Left lobe of liver (tissue), 1 donor: Measurements from ENCODE around the genes SAFB and RPL36.

GRCh38 chr19:5075441-5076137 is 106.7 kb downstream of the KDM4B start:
- PRO-cap: bidirectional peak, plus-strand start at chr19:5075689, minus-strand start at chr19:5075626; bidirectional peak, plus-strand start at chr19:5076008, minus-strand start at chr19:5076001

DNA sequence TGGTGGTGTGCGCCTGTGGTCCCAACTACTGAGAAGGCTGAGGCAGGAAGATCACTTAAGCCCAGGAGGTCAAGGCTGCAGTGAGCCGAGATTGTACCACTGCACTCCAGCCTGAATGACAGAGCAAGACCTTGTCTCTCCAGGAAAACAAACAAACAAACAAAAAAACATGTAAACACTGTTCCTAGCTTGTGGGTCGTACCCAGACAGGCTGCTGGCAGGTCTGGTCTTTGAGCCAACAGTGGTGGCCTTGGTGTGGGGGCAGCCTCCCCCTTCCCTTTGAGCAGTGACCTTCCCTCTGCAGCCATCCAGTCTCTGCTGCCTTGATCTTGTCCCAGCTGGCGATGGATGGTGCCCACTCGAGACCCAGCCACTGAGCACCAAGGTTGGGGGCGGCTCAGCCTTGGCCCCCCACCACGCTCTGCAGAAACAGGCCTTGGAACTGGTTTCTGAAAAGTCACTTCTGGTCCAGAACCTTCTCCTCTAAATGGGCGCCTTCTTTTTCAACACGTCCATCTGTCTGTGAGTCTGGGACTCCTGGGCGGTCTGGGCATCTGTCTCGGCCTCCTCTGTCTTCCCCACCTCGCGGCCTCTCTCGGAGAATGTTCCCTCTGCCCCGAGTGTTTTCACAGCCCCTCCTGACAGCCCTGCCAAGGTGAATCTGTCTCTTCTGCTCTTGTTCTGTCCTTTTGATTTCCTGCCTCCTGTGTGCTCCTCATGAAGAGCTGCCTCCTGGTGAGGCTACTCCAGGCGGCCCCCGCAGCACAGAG is 143.4 kb downstream of the KDM4B start:
- PRO-cap: no peak

DNA sequence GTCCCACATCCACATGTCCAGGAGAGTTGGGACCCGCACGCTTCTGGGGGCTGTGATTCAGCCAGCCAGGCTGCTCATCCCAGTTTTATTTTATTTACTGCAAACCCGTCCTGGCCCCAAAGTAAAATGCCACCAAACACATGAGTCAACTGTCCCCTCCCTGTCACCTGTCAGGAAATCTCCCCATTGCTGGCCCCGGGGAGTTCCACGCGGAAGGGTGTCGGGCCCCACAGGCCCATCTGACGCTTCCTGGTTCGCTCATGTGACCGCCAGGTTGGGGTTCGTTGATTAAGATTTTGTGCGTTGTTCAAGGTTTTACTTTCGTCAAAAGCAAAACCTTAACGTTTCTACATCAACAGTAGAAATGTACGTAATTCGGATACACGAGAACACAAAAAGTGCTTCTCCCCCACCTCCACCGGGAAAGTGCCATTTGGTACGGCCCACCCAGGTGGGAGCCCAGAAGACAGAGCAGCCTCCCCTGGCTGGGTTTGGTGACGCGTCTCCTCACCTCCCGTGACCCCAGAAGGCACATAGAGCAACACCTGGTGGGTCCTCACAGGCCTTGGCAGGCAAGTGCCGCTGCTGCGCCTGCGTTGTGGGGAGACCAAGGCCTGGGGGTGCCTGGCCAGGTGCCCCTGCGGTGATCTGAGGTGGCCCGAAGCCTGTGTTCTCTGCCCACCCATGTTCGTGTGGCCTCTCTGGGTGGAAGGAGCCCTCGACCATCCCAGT is 161.5 kb downstream of the KDM4B start:
- PRO-cap: no peak

DNA sequence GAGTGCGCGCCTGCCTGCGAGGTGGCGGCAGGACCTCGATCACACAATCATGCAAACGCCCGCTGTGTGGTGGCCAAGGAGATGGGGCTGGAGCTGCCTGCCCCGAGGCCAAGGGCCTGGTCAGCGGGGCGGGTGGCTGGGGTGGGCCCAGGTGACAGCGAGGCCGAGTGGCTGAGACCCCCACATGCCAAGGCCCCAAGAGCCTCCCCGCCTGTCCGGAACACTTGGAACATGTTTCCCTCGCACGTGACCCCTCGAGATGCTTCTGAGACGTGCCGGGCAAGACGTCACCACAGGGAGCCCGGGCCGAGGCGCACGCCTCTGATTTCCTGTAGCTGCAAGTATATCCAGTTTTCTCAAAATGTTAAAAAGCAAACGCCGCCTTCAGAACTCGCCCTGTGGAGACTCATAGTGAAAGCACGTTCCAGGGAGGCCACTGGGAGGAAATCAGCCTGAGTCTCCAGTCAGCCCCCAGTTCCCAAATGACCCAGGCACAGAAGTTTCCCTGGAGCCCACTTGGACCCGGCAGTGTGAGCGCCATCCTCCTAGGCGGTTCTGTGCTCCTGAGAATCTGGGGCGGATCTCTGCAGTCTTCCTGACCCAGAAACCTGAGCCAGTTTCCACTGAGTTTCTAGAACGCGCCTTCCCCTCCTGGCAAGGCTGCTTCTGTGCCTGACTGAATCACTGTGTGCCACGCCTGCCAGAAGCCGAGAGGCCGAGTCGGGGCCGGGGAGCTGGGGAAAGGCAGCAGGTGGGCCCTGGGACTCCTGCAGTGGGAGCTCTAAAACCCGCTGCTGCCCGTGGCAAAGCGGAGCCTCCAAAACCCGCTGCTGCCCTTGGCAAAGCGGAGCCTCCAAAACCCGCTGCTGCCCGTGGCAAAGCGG is 179.2 kb downstream of the KDM4B start:
- PRO-cap: no peak

DNA sequence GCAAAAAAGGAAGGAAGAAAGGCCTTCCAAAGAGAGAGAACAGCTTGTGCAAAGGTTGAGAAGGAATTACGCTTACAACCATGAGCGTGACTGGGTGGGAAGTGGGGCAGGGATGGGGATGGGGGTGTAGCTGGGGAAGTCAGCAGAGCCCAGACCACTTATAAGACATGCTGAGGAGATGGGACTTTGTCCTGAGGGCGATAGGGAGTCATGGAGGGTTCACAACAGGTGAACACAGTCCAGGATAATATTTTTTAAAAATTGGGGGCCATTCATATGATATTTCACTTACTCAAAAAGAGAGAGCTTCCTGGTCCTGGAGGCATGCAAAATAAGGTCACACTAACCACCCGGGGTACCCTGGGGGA is 20.6 kb upstream of the ZNRF4 start:
- PRO-cap: no peak

GRCh38 chr19:5536319-5536879 is 81.2 kb downstream of the ZNRF4 start:
- PRO-cap: no peak

DNA sequence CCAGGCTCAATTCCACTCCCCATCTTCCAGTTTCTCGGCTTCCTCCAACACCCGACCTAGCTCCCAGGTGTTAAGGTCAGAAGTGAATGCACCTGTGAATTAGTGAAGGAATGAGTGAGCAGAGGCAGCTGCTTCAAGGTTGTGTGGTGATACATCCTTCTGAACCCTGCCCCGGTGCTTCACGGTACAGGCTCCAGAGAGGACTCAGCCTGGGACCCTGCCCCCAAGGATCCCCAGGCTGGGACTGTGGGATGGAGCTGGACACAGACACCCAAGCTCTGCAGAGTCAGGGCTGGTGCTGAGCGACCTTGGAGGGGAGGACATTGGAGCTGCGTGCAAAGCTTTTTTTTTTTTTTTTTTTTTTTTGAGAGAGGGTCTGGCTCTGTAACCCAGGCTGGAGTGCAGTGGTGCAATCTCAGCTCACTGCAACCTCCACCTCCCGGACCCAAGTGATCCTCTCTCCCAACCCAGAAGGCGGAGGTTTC is 76.2 kb downstream of the SAFB2 start:
- PRO-cap: no peak

GRCh38 chr19:5613376-5613953 is 9.1 kb downstream of the SAFB2 start:
- PRO-cap: no peak

GRCh38 chr19:5622487-5623424 is at the start of gene SAFB:
Gene SAFB, plus strand, starts transcription at chr19:5623083.
- PRO-cap: bidirectional peak, plus-strand start at chr19:5623083, minus-strand start at chr19:5622776

GRCh38 chr19:5628171-5628450 is 5.2 kb downstream of the SAFB start:
- PRO-cap: no peak

DNA sequence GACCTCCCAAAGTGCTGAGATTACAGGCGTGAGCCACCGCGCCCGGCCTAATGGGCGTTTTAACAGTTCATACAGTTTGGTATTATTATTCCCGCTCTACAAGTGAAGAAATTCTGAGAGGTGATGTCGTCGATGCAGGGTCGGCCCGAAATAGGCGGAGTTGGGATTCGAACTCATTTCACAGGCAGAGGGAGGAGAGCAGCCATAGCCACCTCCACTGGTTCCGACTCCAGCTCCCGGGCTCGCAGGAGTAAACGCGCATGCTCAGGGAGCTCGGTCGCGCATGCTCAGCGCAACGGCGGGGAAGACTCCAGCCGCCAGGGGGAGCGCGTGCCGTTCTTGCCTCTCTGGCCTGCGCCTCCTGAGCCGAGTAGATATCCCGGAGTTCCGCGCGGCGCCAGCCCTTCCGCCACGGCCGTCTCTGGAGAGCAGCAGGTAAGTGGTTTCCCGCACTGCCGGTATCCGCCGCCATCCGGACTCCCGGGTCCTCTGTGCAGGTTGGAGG is at the start of gene RPL36:
TSS of gene RPL36 (plus strand) at position 403 of the 505 bp plus-strand sequence.
- PRO-cap: bidirectional peak, plus-strand start at position 404 of the sequence, minus-strand start at position 228 of the sequence

DNA sequence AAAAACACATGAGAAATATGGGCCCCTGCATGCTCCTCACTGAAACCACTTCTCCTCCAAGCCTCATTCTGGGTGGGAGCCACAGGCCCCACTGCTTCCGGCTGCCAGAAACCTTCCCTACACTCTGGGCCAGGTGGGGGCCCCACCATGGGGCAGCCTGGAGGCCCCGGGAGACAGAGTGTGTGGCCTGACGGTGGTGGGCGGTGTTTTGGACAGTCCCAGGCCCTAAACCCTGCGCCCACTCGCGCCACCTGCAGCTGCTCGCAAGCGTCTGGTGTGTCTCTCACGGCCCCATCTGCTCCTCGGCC is 5.5 kb downstream of the RPL36 start:
- PRO-cap: no peak

- PRO-cap: unidirectional peak, minus-strand start at chr19:5707728
Measured at GRCh38 chr19:5707590-5708683, 12.0 kb downstream of the LONP1 start.

GRCh38 chr19:5783166-5783855 is 1.2 kb downstream of the PRR22 start:
- PRO-cap: no peak

- PRO-cap: no peak
Measured at GRCh38 chr19:5889442-5889987, 14.1 kb downstream of the NDUFA11 start.

DNA sequence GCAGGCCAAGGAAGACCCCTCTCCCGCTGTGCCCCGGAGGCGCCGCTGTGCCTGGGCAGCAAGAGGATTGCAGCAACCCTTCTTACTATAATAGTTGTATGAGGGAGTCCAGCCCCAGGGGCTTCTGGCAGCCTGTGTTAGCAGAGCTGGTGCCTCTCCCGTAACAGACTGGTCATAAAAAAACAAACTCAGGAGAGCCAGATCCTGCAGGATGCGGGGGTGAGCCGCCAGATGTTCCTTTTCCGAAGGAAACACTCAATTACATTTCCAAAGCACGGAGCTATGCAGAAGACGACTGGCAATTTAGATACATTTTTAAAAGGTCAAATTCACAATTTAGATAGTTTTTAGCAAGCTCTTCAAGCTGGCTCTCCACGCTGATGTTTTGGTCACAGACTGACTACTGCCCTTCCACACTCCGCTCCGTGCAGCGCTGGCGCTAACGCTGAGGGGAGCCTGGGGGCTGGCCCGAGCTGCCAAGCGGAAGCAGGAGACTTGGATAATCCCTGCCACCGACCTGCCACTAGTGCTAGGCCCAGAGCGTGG is 21.2 kb downstream of the CAPS start:
- PRO-cap: no peak

DNA sequence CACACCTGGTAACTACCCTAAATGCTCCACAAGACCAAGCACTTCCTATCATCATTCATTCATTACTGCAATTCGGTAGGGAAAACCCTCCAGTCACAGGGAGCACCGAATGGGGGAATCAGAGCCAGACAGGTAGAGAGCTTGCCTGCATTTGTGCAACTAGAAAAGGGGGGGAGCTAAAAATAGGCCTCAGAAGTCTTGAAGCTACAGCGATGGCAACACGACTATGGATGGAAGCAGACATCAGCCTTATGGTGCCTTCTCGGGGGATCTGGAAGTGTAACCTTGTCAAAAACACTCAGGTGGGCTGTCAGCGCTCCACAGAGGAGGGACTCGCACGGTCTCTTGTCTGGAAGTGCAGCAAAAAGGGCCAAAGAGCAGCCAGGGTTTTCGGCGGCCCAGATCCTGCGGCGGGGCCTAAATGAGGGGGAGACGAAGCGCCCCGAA is 878 bp downstream of the RANBP3 start:
- PRO-cap: no peak

DNA sequence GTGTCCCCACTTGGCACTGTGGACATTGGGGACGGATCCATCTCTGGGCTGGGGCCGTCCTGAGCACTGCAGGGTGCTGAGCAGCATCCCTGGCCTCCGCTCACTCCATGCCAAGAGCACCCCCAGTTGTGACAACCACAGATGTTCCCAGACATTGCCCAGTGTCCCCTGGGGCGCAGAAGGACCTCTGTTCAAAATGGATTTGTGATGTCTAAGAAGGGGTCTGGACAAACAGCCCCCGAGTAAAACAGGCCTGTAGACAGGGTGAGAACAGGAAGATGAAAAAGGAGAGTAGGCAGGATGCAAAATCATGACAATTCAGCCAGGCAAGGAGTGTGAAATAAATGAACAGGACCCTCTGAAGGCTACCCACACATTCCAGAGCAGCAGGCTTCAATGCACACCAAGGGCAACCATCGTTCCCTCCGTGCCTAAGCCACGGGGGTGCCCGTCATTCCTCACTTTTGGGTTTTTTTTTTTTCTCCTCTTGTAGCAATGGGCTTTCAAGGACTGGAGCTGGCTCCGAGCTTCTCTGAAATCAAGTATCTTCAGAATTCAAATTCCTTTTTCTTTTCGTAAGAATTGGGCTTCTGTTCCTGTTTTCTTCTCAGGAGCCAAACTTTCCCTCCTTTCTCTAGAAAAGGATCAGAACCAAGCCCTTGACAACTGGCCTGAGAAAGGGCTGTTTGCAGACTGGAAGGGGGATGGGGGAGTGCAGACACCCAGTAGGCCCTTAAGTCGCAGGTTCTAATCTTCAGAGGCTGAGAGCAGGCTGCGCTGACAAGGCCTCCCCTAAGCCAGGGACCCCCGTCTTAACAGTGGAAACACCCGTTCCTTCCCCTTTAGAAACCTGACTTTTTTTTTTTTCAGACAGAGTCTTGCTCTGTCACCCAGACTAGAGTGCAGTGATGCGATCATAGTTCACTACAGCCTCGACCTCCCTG is 51.9 kb downstream of the RFX2 start:
- PRO-cap: no peak

DNA sequence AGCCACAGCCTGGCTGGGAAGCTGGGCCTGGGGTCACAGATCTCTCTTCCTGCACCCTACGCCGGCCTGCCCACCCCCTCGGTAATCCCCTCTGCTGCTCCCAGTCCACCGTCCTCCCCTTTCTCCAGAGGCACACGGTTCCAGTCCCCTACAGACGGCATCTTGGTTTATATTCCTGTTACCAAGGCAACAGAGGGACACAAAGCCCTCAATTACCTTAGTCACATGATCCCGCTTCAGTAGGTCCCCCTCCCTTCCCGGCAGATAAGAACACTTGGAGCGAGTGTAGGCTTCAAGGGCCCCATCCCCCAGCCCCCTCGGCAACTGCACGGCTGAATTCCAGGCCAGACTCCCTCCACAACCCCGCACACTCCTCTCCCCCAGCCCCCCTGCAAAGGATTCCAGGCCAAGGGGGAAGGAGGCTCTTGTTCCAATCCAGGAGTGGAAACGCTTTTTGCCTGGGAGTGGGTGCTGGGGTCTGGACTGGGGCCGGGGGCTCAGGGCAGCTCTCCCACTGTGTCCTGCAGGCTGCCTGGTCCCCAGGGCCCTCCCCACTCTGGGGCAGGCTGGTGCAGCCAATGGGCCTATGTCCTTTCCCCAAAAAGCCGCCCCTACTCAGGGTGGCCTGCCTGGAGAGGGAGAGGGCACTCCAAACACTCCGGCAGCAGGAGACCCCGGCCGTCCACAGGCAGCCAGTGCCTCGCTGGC is 62.7 kb downstream of the MLLT1 start:
- PRO-cap: no peak

DNA sequence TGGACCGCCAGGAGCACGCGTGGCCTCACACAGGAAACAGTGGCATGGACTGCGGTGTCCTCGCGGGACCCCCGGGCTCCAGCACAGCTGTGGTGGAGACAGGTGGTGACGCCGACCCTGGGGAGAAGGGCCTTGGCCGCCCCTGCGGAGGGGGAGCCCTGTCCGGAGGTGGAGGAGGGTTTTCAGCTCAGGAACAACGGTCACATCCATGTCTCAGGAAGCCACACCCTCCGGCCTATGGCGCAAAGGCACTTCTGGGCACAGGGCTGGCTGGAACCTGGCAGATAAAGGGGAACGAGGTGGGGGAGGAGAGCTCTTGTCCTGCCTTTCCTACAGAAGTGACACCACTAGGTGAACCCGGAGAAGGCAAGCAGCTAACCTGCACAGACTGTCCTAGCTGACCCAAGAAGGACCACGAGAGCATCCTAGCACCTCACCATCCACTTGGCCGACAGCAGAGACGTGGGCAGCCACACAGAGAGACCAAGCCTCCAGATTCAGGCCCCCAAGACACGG is 45.6 kb downstream of the MLLT1 start:
- PRO-cap: no peak